HT1080 (cell line): ENCODE measurements around a stretch of chr1.

DNA sequence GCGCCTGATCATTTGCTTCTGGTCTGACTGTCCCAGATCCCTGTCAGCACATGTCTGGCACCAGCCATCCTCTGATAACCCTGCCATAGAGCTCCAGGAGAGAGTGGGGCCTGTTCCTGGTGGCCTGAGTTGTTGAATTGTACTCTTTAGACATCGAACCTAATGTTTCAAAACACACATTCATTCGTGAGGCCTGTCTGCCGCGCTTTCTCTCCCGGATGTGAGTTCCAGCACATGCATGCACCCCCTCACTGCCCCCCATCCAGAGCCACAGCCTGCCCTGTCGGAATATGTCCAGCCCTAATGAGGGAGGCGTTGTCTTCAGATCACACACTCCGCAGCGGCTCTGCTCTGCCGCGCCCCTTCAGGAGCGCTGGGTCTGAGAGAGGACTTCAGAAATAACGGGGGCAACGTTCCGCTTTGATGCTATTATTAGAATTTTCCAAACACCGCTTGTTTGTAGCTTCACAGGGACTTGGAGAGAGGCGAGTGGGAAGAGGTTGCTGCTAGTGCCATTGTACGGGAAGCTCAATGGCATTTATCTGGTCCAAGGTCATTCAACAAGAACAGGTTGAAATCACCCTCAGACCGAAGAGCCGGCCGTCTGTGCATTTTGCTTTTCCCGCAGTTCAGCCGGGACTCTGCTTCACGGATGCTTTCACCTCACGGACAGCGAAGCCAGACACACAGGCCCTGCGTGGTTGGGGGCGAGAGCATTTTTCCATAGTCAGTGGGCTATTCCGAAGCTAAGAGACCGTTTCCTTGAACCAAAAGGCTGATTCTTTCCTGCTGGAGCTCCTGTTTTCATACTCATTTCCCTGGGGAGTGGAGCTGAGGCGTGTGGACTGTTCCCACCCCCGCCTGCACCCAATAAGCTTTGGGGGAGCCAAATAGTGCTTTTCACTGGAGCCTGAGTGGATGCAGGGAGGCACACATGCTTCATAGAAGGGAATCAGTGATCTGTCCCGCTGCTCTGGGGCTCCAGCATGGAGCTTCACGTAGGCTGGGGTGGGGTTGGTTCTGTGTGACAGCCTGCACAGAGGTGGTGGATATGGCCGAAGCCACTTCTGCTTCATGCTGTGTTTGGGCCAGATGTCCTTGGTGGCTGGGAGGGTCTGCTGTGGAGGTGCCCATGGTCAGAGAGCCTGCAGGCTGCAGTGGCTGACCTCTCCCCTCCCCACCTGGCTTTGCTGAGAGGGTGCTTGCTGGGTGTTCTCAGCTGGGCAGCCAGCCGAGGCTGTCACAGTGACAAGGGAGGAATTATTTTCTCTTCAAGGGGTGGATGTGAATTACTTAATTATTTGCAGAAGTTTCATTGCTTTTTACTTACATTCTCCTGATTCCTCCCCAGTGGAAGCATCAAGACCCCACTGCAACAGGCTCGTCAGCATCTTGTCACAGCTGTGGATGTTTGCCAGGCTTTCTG is 69.8 kb downstream of the GALNT2 start:
RAMPAGE:
- cytosol, long total RNA, result no peak
- long total RNA, result no peak
- nucleus, long total RNA, result no peak

DNA sequence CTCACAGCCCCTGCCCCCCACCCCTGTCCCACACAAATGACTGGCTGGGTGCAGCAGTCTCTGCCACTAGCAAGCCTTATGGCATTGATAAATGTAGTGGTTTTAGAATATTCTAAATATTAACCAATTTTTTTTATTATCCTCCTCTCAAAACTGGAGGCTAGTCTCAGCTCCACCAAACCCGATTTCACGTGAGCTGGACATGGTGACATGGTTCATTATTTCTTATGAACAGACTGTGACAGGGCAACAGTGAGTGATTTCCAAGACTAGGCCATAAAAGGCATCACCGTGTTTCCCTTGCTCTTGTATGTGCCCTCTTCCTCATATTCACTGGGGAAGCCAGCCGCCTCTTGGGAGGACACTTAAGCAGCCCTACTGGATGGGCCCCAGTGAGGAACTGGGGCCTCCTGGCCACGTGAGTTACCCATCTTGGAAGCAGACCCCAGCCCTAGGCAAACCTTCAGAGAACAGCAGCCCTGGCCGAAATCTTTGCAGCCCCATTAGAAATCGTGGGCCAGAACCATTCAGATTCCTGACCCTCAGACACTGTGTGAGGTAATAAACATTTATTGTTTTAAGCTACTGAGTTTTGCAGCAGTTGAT is 105.0 kb downstream of the GALNT2 start:
RAMPAGE:
- cytosol, long total RNA, result no peak
- long total RNA, result no peak
- nucleus, long total RNA, result no peak

GRCh38 chr1:230567854-230568487 is 74.3 kb upstream of the COG2 start:
RAMPAGE:
- cytosol, long total RNA, result no peak
- long total RNA, result no peak
- nucleus, long total RNA, result no peak

DNA sequence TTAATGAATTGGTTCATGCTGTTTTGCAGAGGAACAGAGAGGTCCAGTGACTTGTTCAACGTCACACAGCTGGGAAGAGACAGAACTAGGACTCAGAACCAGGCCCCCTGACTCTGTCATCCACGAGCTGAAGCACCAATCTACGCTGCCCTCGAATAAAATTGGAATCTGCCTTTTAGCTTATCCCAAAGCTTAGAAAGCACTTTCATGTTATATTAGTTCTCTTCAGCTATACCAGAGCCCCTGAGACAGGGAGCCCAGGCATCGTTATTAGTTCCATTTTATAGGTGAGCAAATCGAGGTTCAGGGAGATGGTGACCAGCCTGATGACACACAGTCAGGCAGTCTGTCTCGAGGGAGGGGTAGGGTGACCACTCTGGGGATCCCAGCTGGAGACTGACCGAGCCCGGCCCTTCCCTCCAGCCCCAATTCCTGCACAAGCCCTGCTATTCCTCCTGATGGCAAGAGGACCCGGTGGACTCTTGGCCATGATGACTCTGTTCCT is 569 bp downstream of the AGT start:
RAMPAGE:
- cytosol, long total RNA, result no peak
- long total RNA, result no peak
- nucleus, long total RNA, result no peak

DNA sequence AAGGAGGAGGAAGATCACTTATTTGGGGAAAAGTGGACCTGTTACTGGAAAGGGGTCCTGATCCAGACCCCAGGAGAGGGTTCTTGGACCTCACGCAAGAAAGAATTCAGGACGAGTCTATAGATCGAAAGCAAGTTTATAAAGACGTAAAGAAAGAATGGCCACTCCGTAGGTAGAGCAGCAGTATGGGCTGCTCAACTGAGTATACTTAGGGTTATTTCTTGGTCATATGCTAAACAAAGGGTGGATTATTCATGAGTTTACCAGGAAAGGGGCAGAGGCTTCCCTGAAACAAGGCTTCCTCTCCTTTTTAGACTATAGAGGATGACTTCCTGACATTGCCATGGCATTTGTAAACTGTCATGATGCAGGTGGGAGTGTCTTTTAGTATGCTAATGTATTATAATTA is 7.4 kb upstream of the CAPN9 start:
RAMPAGE:
- cytosol, long total RNA, result no peak
- long total RNA, result no peak
- nucleus, long total RNA, result no peak

RAMPAGE:
- cytosol, long total RNA, result no peak
- long total RNA, result no peak
- nucleus, long total RNA, result no peak
Observed at GRCh38 chr1:230972987-230973334, 5.7 kb downstream of the TTC13 start.

DNA sequence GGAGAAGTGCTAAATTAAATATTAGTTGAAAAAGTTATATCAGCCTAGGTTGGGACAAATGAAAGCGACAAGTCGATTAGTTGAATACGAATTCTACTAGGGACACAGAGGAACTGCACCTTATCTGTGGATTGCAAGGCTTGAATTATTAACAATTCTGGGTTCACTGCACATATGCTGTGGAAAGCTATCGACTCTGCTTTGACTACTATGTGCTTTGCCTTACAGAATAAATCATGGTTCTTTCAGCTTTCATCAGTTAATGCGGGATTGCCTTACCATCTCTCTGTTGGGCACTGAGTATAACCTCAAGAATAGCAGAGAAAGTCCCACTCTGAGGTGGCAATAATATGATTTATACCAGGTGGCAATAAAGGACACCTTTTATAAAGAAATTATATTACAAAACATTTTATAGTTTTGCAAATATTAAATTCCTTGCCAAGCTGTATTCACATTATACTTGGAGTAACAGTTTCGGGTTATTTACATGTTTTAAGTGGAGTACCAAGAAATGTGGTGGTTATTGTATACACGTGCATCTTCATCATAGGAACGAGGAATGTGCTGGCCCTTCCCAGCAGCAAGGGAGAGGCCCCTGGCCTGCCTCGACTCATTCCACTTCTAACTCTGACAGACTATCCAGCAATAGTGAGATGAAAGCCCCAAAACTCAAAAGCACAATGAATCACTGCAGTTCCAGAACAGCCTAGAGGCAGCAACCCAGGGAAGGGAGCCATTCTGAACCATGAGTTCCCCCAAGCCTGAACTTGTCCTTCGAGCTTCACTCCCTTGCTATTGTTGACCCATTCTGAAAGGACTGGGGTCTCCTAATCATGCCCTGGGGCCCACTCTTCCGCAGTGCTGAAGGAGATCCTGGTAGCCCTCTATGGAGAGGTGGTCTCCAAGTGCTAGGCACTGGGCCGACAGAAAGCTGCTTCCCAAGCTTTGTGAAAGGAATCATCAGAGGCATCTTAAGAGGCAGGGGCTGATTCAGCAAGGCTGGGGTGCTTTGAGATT is 23.2 kb downstream of the FAM89A start:
RAMPAGE:
- cytosol, long total RNA, result no peak
- long total RNA, result no peak
- nucleus, long total RNA, result no peak

DNA sequence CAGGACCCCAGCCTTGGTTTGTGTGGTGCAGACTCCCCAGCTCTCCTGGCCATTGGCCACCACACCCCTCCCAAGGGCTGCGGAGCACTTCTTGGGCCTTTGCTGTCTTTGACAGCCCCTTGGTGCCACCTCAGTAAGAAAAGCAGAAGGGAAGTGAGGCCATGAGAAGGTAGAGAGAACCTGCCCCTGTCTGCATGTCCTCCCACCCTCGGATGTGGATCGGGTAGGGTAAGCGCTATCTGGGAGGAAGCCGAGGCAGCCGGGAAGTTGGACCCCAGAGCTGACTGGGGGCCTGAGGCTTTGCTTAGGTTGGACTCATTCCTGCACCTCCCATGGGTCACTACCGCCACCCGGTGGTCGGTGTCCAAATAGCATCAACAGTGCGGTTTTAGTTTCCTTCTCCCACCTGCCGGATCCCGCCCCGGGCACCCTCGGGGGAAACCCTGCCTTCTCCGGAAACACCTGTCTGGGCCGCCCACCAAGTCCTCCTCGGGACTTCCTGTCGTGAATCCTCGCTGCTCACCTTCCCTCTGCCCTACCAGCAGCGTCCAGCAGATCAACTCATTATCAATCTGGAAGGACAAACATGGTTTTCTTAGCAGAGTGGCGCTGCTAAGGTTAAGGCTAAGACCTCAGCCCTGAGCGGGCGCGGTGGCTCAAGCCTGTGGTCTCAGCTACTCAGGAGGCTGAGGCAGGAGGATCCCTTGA is 29.7 kb downstream of the C1orf131 start:
RAMPAGE:
- cytosol, long total RNA, result no peak
- long total RNA, result no peak
- nucleus, long total RNA, result no peak

DNA sequence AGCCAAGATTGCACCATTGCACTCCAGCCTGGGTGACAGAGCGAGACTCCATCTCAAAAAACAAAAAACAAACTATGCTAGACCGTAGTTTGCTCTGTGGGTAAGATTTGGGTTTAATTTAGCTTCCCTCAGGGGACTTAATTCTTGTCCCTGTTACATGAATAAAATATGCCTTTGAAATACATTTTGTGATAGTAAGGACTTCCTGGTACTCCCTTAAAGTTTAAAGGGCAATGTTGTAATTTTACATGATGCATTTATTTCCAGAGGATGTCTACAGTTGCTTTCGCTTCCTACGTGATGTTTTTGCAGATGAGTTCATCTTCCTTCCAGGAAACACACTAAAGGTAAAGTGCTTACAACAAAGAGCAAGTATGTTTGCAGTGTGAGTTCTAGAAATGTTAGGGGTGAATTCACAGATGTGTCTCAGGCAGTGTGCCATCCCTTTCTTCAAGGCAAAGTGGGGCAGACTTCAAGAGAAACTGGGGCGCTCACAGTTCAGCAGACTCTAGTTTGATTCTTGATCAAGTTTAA is 31.1 kb downstream of the GNPAT start:
RAMPAGE:
- cytosol, long total RNA, result no peak
- long total RNA, result no peak
- nucleus, long total RNA, result no peak

RAMPAGE:
- cytosol, long total RNA, result no peak
- long total RNA, result no peak
- nucleus, long total RNA, result no peak
Observed at GRCh38 chr1:231395192-231396183, 26.6 kb downstream of the EGLN1 start.

RAMPAGE:
- cytosol, long total RNA, result no peak
- long total RNA, result no peak
- nucleus, long total RNA, result no peak
Observed at GRCh38 chr1:231990320-231991052, 363.9 kb downstream of the DISC1 start.

RAMPAGE:
- cytosol, long total RNA, result no peak
- long total RNA, result no peak
- nucleus, long total RNA, result no peak
Observed at GRCh38 chr1:232306107-232306908, 323.6 kb downstream of the SIPA1L2 start.

DNA sequence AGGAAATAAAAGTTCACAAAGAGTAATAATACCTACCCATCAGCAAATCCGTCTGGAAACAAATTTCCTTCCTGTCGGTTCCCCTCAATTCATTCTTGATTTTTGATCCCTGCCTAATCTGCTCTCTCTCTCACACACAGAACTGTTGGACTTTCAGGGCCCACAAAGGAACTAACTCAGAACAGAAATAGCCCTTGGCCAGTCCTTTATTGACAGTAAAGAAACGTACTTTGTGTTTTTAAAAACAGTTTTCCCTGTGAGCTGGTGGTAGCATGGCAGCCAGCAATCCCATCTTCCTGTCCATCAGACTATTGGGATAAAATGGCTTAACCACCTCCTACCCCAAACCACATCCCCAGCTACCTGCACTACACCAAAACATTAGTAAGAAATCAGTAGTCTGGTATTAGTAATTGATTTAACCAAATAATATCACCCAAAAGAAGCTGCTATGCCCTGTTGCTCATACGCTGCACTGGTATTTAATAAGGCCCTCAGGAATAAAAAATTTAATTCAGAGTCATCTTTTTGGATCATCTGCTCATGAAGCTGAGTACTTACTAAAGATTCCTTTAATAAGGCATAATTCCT is 69.9 kb downstream of the SIPA1L2 start:
RAMPAGE:
- cytosol, long total RNA, result no peak
- long total RNA, result no peak
- nucleus, long total RNA, result no peak

RAMPAGE:
- cytosol, long total RNA, result no peak
- long total RNA, result no peak
- nucleus, long total RNA, result no peak
Observed at GRCh38 chr1:232571597-232572080, 58.3 kb downstream of the SIPA1L2 start.

GRCh38 chr1:232610668-232611248 is 19.2 kb downstream of the SIPA1L2 start:
RAMPAGE:
- cytosol, long total RNA, result no peak
- long total RNA, result no peak
- nucleus, long total RNA, result no peak

GRCh38 chr1:232622334-232622872 is 7.5 kb downstream of the SIPA1L2 start:
RAMPAGE:
- cytosol, long total RNA, result no peak
- long total RNA, result no peak
- nucleus, long total RNA, result no peak

GRCh38 chr1:232631152-232631651 is 1.3 kb upstream of the SIPA1L2 start:
RAMPAGE:
- cytosol, long total RNA, result no peak
- long total RNA, result no peak
- nucleus, long total RNA, result no peak

RAMPAGE:
- cytosol, long total RNA, result no peak
- long total RNA, result no peak
- nucleus, long total RNA, result no peak
Observed at GRCh38 chr1:232690311-232690644, 60.3 kb upstream of the SIPA1L2 start.

DNA sequence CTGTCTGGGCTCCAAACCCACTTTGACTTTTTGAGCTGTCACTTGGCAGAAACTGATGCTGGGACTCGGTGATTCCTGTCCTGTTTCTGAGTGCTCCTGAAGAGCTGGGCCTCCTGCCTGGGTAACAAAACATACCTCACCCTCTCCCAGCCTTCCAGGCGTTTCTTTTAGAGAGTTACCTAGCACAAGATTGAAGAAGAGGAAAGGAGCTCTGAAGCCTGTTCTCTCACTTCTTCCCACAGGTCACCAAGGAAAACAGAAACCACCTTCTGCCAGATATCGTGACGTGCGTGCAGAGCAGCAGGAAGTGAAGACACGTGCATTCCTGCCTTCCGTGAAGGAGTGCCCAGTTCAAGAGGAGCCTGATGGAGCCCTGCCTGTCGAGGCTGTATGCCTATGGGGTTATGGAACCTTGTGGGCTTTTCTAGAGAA is 27.5 kb downstream of the NTPCR start:
RAMPAGE:
- cytosol, long total RNA, result no peak
- long total RNA, result no peak
- nucleus, long total RNA, result no peak

RAMPAGE:
- cytosol, long total RNA, result no peak
- long total RNA, result no peak
- nucleus, long total RNA, result no peak
Observed at GRCh38 chr1:233326824-233327176, 724 bp upstream of the MAP3K21 start.